ENCODE measurements around the genes ITGAE, CAMKK1 and SMTNL2.

- RAMPAGE, total RNA = no peak
These were observed 37.7 kb downstream of the ITGAE start for GRCh38 chr17:3763160-3763741.

- RAMPAGE, total RNA = no peak
These were observed 30.5 kb downstream of the ITGAE start for GRCh38 chr17:3770421-3770938.

GRCh38 chr17:3800950-3801414, at the start of gene ITGAE:
Gene ITGAE, minus strand, starts transcription at chr17:3801188.
- RAMPAGE, total RNA = no peak

- RAMPAGE, total RNA = no peak
These were observed 10.6 kb downstream of the NCBP3 start for GRCh38 chr17:3835253-3835953.

GRCh38 chr17:3892857-3893936, at the start of gene CAMKK1:
Gene CAMKK1, minus strand, starts transcription at chr17:3893053.
- RAMPAGE, total RNA = no peak

GRCh38 chr17:3911885-3912325, 4.4 kb downstream of the P2RX1 start:
- RAMPAGE, total RNA = no peak

- RAMPAGE, total RNA = no peak
These were observed 20.2 kb downstream of the ATP2A3 start for GRCh38 chr17:3944063-3944499.

DNA sequence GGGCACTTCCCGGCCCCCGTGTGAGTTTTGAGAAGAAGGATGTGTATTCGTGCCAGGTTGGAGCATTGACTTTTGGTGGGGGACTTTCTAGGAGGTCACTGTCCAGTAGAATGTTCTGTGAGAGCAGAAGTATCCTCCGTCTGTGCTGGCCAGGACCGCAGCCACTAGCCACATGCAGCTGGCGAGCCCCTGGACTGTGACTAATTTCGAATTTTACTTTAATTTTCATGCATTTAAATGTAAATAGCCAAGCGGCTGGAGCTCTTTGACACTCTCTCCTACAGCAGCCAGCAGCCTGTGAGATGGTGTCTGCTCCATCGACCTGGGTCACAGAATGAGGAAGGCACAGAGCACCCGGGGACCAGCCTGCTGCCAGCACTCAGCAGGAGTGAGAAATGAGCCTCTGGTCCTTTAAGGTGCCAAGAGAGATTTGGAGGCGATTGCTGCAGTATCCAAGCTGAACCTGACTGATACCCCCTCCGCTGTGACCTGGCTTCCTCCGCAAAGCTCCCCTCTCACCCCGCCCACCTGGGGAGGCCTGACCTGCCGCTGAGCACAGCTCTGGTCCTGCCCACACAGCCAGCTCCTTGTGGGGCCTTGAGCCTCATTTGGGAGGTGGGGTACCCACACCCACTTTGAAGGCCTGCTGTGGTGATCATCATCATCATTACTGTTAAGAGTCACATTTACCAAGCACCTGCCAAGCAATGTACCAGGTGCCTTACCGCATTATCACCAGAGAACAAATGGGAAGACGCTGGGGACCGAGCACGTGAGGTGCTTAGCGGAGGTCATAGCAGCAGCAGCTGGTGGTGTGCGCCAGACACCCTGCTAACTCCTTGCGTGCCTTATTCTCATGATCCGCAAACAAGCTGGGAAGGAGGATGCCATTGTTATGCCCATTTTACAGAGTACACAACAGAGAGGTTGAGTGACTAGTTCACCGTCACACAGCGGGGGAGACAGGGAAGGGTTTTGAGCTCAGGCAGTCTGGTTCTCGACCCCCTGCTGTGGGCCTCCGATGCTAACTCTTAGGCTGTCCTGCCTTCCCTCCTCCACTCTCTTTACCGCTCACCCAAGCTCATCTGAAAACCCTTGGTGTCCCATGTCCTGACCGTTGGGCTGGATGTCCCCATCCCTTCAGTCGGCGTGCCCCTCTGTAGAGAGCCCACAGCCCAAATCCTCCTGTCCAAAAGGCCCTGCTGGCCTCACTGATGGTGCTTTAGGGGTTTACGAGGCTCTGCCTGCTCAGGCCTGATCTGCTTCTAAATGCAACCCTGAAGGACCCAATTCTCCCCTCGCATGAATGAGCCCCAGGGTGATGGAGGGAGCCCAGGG, 7.4 kb downstream of the ATP2A3 start:
- RAMPAGE, total RNA = no peak

GRCh38 chr17:3960010-3960458, 4.2 kb downstream of the ATP2A3 start:
- RAMPAGE, total RNA = no peak

DNA sequence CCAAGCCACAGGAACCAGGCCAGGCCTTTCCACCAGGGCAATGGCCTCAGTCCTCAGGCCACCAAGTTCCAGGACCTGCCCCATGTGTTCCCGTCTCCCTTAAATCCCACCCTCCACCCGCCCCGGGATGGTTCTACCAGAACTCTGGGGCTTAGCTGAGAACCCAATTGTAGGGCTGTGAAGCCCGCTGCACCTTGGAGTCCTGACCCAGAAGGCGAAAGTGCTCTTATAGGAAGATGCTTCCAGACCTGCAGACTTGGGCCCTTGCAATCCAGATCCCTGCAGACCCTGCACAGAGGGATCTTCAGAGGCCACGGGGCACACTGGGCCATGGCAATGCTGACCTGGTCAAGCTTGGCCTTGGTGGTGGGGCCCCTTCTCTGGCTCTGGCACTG, 41.1 kb upstream of the ATP2A3 start:
- RAMPAGE, total RNA = no peak

DNA sequence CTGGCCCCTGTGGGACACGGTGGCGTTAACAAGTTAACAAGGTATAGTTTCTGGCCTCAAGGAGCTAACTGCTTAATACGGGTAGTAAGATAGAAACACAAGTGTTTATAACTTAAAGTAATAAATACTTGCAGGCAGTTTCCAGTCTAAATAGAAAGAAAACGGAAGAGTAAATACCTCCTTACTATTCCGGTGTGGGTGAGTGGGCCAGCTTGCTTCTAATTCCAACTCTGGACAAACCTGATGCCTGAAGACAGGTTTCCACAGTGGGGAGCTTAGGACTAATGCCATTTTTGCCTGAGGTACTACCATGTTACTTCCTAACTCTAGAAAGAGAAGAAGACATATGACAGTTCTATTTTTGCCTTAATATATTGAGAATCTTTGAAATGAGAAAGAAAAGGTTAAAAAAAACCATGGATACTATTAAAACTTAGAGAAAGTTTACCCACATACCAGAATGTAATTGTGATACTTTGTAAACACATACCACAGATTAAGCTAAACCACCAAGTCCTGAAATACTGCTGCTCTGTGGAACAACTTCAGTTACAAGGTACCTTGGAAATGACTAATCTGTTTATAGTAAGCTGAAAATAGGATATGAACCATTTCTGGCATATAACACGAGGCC, 70.3 kb downstream of the ZZEF1 start:
- RAMPAGE, total RNA = no peak

DNA sequence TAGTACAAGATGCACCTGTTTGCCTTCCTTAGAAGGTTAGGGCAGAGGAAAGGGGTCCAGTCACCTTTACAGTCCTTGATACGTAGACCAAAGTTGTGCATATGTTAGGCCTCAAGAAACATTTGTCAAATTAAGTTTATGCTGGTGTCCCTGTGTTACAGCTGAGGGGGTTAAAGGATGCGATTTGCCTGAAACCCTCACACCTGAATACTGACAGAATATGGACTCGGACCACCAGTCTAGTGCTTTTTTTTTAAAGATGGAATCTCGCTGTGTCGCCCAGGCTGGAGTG, 1.5 kb downstream of the CYB5D2 start:
- RAMPAGE, total RNA = no peak

DNA sequence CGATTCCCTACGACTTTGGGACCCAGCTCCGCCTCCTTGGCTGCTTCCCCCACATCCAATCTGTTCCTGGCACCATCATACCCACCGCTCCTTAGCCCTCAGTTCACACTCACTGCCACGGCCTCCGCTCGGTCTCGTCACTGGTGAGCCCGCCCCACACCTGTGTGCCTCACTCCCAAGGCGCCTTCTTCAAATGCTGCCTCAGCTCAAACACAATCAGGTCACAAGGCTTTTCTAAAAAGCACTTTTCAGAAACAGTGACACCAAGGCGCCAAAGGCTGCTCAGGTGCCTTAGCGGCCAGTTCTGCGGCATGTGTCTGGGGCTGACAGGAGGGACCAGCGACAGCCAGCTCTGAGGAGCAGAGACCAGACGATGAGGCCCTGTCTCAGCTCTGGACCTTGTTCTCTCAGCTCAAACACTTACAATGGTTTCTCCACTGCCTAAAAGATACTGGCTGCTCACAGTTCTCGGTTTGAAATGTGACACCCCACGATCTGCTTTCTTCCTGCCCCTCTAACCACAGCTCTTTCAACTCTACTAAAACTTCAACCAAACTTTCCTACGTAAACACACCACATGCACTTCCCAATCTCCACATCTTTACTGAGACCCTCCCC, 33.1 kb downstream of the CYB5D2 start:
- RAMPAGE, total RNA = no peak

DNA sequence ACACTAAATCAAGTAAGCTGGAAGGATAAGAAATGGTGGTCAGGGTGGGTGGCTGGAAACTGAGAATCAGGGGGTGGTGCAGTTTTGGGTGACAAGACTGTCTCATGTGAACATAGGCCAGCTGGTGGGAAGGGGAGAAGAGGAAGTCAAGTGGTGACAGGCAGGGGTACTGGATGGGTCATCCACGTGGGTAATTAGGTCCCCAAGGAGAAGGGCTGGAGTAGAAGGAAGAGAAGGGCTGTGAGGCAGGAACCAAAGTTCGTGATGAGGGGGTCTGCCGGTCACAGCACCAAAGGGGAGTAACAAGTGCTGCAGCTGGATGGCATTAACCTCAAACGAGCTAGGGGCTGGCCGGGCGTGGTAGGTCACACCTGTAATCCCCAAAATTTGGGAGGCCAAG, 9.1 kb upstream of the UBE2G1 start:
- RAMPAGE, total RNA = no peak

DNA sequence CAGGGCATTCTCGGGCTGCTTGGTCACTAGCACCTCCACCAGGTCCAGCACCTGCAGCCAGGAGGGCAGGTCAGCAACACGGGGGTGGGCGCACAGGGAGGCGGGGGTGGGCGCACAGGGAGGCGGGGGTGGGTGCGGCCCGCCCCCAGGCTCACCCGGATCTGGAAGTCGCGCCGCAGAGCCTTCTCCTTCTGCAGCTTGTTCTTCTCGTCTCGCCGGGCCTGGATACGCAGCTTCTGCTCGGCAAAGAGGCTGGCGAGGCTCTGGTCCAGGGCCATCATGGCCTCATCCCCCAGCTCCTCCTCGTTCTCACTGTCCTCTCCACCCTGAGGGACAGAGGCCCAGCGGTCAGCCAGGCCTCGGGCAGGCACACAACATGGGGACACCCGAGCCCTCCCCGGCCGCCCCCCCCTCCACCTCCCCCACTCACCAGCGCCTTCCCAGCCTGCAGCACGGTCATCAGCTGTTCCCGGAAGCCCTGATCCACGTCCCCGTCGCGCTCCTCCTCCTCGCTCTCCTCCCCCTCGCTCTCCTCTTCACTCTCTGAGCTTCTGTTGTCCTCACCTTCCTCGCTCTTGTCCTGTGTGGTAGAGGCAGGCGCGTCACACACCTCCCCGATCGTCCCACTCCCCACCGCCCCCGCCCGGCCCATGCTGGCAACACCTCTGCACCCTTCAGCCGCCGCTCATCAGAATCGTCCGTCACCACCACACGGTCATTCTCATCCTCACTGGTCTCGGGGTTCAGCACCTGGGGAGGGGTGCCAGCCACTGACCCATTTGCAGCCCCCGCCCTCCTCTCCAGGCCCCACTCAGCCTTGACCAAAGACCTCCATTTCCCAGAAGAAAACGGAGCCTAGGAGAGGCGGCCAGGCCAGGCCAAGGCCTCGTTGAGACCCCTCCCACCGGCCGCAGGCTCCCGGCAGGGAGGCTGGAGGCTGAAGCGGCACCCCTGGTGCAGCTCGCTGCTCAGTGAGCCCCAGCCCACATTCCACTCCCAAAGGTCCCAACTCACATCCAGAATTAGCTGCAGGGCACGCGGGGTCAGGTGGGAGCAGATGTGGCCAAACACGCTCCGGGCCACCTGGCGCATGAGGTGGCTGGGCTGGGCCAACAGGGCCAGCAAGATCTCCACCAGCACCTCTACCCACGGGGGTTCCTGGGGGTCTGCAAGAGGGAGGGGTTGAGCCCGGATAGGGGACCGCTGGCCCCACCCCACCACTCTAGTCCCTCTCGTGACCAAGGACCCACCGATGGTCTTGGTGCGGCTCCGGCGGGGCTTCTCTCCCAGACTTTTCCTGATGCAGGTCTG, 10.1 kb downstream of the MYBBP1A start:
- RAMPAGE, total RNA = no peak

- RAMPAGE, total RNA = no peak
These were observed at the start of gene SMTNL2 for GRCh38 chr17:4584306-4585086. Gene SMTNL2, plus strand, starts transcription at chr17:4584529.

DNA sequence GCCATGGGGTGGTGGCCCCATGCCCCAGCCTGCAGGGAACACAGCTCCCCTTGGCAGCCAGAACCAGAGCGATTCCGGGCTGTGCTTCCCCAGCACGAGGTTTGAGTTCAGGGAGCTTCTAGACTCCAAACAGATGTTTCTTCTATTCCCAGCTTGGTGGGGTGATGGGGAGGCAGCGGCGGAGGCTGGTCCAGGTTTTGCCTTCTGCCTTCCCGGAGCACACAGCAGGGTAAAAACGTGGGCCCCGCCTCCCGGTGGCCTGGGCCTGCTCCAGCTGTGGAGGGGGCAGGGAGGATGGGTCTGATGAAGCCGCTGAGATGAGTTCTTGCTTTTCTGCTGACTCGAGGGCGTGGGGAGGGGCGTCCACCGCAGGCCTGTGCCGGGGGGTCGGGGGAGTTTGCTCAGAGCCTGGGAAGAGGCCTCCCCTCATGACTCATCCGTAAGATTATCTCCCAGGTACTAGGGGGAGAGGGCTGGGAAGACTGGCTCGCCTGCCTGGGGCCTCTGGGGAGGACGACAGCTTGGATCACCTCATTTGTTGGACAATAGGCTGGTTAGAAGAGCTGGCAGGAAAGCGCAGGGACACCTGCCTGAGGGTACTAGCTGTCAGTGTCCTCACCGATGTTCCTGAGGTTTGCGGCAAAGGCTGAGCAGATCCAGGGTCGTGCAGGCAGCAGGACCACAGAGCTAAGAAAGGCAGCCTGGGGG, 15.5 kb downstream of the SMTNL2 start:
- RAMPAGE, total RNA = no peak

DNA sequence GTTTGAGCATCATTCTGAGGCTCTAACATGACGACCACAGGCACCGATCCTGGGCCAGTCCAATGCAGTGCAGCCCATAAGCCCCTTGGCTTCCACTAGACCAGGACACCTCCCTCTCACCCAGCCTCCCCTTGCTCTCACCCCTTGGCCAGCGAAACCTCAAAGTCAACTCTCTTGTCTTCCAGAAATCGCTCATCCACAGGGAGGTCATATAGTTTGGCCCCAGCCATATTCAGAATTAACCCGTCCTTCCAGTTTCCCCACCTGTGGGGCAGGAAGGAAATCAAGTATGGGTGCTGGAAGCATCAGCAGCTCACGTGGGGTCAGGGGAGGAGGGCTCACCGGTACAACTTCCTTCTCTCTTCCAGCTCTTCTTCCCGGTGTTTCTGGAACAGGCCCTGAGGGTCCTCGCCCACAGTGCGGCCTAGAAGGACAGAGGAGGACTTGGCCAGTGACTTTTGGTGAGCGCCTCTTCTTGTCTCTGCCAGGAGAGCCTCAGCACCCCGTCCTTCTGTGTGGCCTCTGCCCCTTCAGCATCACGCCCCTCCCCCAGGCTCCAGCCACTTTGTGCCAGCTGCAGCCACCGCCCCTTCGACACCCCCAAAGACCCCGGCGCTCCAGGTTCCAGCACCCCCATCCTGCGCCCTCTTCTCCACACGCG, 2.6 kb downstream of the ALOX15 start:
- RAMPAGE, total RNA = no peak

- RAMPAGE, total RNA = no peak
These were observed 3.5 kb upstream of the TM4SF5 start for GRCh38 chr17:4768037-4768759.

DNA sequence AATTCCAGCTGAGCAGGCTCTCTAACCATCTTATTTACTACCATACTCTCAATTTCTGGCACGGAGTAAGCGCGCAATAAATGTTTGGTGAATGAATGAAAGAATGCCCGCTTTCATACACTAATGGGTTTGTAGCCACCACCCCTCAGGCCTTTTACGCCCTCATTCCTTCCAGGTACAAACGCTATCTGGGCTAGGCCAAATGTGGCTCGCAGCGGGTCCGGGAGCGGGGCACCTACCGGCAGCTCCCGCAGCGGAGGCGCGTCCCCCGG, 506 bp upstream of the PLD2 start:
- RAMPAGE, total RNA = no peak

All from foreskin keratinocyte (primary cell).